GM12892 (cell line): ENCODE measurements around the genes ENPP4, RCAN2, TDRD6 and PGK2.

GRCh38 chr6:45062292-45063062, 265.7 kb upstream of the RUNX2 start:
- RRBS = no CpG with 5 or more reads among the region's 31 CpGs

DNA sequence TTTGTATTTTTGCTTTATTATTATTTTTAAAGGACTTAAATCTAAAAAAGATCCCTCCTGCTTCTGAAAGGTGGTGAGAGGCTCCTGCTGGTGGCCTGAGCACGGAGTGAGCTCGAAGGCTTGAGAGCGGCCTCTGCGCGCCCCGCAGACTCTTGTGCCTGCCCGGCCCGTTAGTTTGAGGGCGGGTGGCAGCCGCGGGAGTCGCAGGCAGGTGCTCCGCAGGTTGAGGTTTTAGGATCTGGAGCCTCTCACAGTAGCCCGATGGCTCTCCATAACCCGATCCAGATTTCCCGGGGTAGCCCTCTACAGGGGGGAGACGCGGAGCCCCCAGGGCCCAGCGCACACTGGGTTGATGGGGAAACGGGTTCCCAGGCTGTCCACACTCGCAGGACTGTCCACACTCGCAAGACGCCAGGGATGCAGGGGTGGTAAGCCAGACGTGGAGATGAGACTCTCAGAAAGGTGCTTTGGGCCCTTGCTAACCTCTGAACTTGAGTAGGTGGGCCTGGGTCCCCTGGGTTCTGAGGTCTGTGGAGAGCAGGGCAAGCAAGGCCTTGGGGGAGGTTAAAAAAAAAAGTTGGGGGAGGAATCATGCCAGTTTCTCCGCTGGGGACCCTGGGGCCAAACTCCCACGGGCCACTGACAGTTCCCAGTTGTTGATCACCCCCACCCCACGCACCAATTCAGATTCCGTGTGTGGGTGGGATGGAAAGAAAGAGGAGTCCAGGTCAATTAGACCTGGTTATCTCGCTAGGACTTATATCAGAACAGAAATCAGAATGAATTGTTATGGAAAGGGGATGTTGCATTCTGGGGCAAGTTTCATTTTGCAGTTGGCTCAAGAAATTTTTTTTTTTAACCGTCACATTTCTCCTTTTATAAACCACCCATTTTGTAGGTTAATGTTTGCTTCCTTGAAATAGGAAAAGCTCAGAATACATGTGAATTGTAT, 46.5 kb upstream of the SUPT3H start:
- RRBS = no CpG with 5 or more reads among the region's 30 CpGs

- RRBS = no CpG with 5 or more reads among the region's 9 CpGs
These were observed 53.9 kb upstream of the SUPT3H start for GRCh38 chr6:45431554-45432104.

- RRBS = no CpG with 5 or more reads among the region's 6 CpGs
These were observed 155.0 kb upstream of the SUPT3H start for GRCh38 chr6:45532684-45533228.

GRCh38 chr6:45576503-45577273, 199.0 kb upstream of the SUPT3H start:
- RRBS = no CpG with 5 or more reads among the region's 12 CpGs

DNA sequence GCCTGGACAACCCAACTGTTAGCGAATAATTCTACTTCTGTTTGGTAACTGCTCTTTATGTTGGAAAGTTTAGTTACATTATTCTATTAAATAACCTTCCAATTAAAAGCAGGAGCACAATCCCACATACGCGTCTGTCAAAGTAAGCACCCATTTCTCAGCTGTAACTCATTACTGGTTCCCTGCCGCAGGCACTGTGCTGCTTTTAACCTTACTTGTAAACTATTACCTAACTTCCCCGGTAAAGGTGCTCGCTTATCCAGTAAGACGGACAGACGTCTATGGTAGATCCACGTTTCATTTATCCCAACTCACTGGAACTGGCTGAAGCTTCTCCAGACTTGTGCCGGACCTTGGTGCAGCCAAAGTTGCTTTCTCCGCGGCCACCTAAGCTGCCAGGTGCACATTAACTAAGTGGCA, 504 bp upstream of the ENPP4 start:
- RRBS = no CpG with 5 or more reads among the region's 12 CpGs

DNA sequence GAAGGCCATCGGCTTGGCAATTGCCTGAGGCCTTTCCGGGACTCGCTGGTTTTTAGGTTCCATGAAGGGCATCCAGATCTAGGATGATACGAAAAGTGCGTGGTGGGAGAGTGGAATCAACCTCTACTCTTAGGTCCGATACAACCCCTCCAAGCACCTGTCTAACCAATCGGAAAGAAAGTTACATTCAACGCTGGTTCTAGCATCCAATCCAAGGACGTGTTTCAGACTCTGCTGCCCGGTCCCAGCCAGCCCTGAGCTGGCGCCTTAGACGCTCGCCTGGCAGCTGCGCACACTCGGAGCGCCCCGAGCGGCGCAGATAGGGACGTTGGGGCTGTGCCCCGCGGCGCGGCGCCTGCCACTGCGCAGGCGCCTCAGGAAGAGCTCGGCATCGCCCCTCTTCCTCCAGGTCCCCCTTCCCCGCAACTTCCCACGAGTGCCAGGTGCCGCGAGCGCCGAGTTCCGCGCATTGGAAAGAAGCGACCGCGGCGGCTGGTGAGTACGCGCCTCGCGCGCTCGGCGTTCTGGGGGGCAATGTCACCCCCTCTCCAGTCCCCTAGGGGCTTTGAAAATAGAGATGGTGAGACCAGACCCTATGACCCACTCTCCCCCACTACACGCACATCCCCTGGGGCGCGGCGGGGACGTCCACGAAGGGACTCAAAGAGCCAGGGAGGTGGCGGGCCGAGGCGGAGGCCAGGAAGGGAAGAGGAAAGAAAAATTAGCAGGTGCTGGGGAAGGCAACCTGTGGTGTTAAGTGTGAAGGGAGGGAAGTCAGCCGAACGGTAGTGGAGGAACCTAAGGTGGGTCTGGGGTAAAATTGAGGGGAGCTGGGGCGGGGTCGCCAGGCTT, at the start of gene ENPP4:
ENPP4 (plus strand) TSS at position 295 of the 852 bp plus-strand sequence.
- RRBS = no CpG with 5 or more reads among the region's 61 CpGs

- RRBS = no CpG with 5 or more reads among the region's 4 CpGs
These were observed 156.7 kb downstream of the RCAN2 start for GRCh38 chr6:46334631-46334951.

GRCh38 chr6:46490751-46491779, at the start of gene RCAN2:
TSS of gene RCAN2 (minus strand) at chr6:46491449.
- RRBS = 5% methylated on average over 24 of the region's 102 CpGs

GRCh38 chr6:46687631-46687979, at the start of gene TDRD6:
TSS of gene TDRD6 (plus strand) at chr6:46687885.
- RRBS = 97% methylated on average over 3 of the region's 31 CpGs

- RRBS = no CpG with 5 or more reads among the region's 9 CpGs
These were observed 33.0 kb upstream of the ADGRF5 start for GRCh38 chr6:46954566-46955333.

GRCh38 chr6:47044147-47044918, 2.2 kb upstream of the ADGRF1 start:
- RRBS = no CpG with 5 or more reads among the region's 6 CpGs

GRCh38 chr6:47083759-47083981, 41.5 kb upstream of the ADGRF1 start:
- RRBS = no CpG with 5 or more reads among the region's 2 CpGs

GRCh38 chr6:47104071-47104303, 61.9 kb upstream of the ADGRF1 start:
- RRBS = no CpG with 5 or more reads among the region's 3 CpGs

GRCh38 chr6:47230556-47231108, 79.1 kb downstream of the TNFRSF21 start:
- RRBS = no CpG with 5 or more reads among the region's 6 CpGs

DNA sequence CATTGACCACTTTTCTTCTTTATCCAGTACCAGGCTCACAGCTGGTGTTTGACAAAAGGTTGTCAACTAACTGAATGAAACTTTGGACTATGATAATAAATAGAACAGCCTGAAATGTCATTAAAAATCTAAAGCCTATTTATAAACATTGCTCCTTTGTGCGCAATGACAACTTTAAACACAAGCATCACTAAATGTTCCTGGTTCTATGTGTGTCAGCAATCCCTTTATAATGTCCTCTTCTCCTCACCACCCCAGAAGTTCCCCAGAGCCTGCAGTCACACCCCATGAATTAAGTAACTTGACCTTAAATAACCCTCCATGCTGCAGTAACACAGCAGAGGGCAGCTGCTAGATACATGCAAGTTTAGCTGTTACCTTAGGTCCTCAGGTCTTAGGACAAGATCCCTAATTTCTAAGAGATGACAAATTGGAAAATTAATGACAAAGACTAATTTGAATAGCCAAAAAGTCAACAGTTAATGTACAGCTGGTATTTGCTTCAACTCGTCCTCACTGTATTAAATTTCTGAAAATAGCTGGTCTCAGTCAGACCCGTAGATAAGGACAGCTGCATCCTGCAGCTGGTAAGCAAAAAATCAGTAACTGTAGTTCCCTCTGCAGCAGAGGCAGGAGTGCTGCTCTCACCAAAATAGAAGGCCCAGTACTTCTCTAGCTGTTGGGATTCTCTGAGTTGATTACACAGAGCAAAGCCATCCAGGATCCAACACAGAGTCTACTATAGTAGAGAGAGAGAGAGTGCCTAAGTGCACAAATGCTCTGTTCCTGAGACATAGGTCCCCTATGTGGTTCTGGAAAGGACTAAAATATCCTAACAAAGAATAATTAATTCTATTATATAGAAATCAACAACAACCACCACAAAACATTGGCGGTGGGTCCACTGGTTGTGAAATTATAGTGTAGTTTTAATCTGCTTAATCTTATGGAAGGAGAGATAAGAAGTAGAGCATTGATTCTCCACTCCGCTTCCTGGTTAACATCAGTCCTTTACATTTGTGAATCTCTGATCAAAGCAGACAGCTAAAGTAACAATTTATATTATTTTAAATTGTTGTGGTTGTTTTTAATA, 62.3 kb downstream of the TNFRSF21 start:
- RRBS = no CpG with 5 or more reads among the region's 5 CpGs

- RRBS = no CpG with 5 or more reads among the region's 5 CpGs
These were observed 9.5 kb downstream of the TNFRSF21 start for GRCh38 chr6:47300151-47300659.

- RRBS = no CpG with 5 or more reads among the region's 5 CpGs
These were observed 1.5 kb downstream of the CD2AP start for GRCh38 chr6:47479070-47479583.

DNA sequence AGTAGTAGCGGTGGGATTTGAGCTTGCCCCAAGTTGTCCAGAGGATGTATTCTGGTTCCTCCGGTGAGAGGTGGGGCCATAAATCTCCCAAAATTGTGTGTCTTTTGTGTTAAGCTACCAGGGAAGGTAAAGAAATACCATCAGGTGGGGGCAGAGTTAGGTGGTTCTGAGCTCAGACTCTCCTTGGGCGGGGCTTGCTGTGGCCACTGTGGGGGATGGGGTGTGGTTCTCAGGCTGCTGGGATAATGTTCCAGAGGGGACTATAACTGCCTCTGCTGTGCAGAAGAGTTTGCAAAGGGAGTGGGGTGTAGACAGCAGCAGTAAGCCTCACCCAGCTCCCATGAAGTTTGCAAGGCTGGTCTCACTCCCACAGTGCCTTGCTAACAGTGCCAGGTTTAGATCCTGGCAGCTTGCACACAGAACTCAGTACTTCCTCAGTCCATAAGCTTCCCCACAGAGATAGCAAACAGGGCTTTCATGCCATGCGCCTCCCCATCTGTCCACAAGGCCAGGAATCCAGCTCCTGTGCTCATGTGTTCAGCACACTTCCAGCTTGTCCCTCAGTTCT, 278.5 kb upstream of the PTCHD4 start:
- RRBS = no CpG with 5 or more reads among the region's 4 CpGs

- RRBS = no CpG with 5 or more reads among the region's 12 CpGs
These were observed at the start of gene PGK2 for GRCh38 chr6:49786911-49787702. TSS of gene PGK2 (minus strand) at chr6:49787285.